Peyer's patch (tissue), 4 donors: ENCODE results near the genes ARHGEF26 and STRIT1.

GRCh38 chr3:154121131-154121547 is at the start of gene ARHGEF26:
Gene ARHGEF26 (plus strand): TSS chr3:154121390.
- PRO-cap: bidirectional peak, plus-strand start at chr3:154121378, minus-strand start at chr3:154121258
- RAMPAGE, long total RNA, 4 experiments: start-site peak on the plus strand in 3 of 4 experiments, at chr3:154121368-154121451 at its widest, 16 to 199 reads per replicate

GRCh38 chr3:154122452-154123635 is 1.7 kb downstream of the ARHGEF26 start:
- PRO-cap: unidirectional peak, minus-strand start at chr3:154122967
- RAMPAGE, long total RNA, 4 experiments: start-site peak on the plus strand in 2 of 4 experiments, at chr3:154122902-154122974 at its widest, 18 to 71 reads per replicate

DNA sequence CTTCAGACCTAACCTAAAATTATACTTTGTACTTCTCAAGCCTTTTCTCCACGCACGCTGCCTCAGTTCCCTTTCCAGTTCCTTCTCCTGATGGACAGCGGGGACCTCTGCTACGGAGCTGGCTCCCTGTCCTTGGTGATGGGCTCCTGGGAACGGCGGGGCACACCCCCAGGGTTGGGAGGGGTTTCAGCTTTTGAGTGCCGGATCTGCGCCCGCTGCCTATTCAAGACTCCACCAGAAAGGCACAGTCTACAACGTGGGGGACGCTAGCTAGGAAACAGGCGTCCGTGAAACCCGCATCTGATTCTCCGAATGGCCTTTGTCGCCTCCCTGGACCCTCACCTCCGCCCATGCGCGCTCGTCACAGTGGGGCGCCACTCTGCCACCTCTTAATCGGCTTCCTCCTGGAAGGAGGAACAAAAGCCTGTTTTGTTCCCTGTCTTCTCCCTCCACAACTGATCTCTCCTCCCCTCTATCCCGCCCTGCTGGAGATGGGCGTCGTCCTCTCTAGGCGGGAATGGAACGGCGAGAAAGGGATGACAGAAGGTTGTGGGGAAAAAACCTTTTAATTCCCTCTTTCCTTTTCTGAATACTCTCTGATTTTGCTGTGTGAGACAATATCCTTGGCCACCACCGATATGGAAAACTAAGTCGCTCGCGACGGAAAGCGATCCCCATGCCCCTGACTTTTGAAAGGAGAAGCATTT is 2.1 kb downstream of the GPR149 start:
- PRO-cap: no peak
- RAMPAGE, long total RNA, 4 experiments: no peak in any of the 4 experiments

DNA sequence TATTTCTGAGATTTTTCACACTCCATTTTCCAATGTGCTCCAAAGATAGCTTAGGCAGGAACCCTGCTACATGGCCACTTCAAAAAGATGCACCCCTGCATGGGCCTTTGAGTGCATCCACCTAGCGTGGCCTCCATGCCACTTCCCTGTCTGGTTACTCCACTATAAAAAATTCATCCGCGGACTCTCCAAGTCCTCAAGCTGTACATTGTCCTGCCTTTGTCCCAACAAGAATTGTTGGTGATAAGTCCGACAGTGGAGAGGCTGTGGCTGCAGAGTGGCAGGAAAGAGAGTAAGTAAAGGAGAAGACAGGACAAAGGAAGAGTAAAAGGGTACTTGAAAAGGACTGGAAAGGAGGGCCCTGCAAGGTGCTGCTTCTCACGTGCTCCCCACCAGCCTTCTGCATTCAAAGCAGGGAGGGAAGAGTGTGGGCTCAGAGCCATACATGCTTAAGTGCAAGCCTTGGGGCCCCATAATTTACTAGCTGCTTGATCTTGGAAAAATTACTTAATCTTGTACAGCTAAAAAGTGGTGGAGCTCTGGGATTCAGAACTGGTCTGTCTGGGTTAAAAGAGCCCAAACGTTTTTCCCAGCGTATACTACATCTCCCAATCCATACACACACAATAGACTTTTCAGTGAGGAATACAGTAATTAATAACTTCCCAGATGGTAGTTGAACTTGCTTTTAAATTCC is 29.8 kb downstream of the MME start:
- PRO-cap: no peak
- RAMPAGE, long total RNA, 4 experiments: no peak in any of the 4 experiments

- PRO-cap: no peak
- RAMPAGE, long total RNA, 4 experiments: no peak in any of the 4 experiments
Observed at GRCh38 chr3:155293616-155294028, at the start of gene STRIT1. Gene STRIT1 (minus strand): TSS chr3:155293683.

DNA sequence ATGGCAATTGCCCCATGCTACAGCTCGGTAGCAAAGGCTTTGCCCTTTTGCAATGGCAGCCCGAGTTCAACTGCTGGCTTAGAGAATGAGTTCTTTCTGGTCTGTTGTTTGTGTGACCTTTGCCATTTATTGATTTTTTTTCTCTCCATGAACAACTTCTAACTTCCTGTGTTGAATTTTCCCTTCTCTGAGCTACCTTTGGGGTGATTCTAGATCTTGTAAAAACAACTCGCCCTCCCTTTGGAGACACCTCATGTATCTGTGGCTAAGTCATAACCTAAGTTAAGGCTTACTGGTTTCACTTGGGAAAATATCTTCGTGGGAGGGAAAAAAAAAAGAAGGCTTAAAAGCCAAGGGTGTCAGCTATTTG is 139.2 kb downstream of the PLCH1 start:
- PRO-cap: no peak
- RAMPAGE, long total RNA, 4 experiments: no peak in any of the 4 experiments

DNA sequence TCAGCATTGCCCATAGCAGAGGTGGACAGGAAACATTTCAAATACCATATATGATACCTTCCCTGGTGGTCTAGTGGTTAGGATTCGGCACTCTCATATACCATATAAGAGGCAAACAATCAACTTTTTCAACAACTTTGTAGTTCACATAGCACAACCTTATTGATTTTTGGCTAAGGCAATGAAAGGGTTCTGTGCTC is 83.9 kb downstream of the PLCH1 start:
- PRO-cap: no peak
- RAMPAGE, long total RNA, 4 experiments: no peak in any of the 4 experiments

DNA sequence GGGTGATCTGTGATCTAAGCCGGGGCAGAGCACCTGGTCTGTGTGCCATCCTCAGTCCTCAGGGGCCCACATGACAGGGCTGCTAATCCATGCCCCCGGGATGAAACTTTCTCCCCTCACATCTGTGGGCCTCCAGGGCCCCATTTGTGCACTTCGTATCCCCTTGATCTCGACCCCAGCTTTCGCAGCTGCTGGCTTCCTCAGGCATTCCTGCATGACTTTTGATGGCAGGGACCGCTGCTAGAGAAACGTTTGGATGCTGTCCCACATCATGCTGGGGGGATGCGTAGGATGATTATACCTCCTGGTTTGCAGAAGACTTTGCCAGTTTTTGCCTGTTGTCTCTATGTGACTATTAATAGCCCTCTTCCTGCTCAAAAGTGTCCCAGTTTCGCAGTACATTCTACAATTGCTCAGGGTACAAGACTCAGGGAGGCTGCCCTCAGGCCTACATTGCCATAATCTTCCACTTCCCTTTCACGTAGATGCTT is 10.4 kb upstream of the KCNAB1 start:
- PRO-cap: no peak
- RAMPAGE, long total RNA, 4 experiments: no peak in any of the 4 experiments

DNA sequence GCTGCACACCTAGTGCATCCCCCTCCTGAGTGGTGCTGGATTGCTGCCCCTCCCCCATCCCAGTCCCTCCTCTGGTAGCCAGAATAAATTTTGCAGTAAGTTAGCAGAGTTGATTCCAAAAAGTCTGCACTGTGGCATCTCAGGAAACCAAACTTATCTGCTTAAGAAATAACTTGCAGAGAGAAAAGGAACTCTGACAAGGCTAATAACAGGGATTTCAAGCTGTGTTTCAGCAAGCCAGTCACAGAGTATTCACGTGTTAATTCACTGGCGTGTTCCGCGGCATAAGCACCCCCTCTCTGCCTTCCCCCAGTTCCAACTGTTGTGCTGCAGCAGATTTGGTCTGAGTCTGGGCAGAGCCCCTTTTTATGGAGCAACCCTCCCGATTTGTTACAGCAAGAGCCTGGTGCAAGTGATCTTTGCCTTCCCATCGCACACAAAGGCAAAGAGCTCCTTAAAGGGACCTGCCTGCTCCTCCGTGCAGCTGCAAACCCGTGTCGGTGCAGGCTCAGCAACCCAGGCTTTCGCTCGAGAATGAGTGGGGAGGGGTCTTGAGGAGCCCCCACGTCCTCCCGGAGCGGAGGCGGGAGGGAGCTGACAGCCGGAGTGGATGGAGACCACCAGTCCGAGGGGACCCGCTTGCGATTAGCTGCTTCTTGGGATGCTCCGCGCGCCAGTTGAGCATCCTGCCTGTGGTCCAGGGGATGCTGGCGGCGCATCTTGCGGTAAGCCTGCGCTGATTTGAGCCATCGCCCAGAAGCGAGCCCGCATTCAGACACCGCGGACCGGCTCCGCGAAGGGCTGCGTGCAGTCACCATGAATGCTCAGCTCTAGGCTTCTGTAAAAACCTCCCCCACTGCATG is 170.6 kb downstream of the KCNAB1 start:
- PRO-cap: no peak
- RAMPAGE, long total RNA, 4 experiments: no peak in any of the 4 experiments

DNA sequence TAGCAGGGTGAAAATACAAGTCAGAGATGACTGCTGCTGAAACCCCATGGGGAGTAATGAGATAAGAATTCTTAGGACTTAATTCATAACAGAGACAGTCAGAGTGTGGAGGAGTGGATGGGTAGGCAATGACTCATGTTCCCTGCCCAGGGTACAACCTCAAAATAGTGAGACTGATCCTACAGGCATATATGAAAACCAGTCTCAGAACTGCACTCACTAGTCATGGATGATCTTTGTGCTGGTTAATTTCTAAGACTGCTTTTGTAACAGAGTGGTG is 38.0 kb upstream of the LEKR1 start:
- PRO-cap: unidirectional peak, minus-strand start at position 221 of the sequence
- RAMPAGE, long total RNA, 4 experiments: no peak in any of the 4 experiments

DNA sequence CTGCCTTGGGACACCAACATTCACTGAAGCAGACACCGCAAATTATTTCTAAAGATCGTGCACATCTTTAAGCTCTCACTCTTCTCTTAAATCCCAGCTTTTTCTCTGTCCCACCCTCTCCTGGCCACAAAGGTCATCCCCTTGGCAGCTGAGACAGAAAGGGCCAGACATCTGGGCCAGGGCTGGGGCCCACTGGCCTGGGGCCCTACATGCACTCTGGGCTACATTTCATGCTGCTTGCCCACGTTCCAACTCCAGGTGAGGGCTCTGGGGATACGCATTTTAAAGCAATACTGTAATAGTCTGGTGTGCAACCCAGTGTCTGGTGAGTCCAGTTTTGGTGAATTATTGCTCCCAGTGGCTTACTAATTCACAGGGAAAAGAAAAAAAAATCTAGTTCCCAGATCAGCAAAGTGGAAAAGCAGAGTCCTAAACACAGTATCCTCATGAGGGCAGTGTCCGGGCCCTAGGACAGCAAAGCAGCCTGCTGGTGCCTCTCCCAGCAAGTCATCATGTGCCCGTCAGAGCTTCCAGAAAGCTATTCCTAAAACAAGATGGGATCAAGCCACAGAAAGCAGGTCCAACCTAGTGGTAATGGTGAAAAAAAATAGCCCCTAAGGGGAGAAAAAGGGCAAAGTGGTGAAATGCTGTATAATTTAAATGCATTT is 82.4 kb downstream of the CCNL1 start:
- PRO-cap: no peak
- RAMPAGE, long total RNA, 4 experiments: no peak in any of the 4 experiments

DNA sequence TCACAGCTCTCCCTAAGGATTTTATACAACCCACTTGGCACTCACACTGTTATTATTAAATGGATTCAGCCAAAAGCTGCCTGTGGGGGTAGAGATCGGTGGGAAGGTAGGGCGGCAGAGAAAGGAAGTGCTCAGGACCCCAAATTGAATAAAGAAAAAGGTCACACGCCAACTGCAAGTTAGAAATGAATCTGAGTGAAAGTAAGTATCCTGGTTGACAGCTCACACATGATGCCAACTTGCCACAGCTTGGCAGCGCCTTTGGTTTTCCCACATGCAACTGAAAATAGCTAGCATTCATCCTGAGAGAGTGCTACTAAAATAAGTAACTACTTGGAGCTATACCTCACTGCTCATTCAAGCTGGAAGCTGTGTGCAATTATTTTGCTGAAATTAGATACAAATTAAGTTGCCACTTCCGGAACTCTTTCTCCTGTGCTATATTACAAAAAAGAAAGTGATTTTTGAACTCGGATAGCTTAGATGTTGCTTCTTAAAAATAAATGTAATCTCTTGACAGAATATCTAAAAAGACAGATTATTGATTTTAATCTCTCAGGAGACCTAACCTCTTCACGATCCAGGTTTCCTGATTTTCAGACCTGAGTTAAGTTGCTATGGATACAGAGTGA is 73.5 kb downstream of the CCNL1 start:
- PRO-cap: no peak
- RAMPAGE, long total RNA, 4 experiments: no peak in any of the 4 experiments

DNA sequence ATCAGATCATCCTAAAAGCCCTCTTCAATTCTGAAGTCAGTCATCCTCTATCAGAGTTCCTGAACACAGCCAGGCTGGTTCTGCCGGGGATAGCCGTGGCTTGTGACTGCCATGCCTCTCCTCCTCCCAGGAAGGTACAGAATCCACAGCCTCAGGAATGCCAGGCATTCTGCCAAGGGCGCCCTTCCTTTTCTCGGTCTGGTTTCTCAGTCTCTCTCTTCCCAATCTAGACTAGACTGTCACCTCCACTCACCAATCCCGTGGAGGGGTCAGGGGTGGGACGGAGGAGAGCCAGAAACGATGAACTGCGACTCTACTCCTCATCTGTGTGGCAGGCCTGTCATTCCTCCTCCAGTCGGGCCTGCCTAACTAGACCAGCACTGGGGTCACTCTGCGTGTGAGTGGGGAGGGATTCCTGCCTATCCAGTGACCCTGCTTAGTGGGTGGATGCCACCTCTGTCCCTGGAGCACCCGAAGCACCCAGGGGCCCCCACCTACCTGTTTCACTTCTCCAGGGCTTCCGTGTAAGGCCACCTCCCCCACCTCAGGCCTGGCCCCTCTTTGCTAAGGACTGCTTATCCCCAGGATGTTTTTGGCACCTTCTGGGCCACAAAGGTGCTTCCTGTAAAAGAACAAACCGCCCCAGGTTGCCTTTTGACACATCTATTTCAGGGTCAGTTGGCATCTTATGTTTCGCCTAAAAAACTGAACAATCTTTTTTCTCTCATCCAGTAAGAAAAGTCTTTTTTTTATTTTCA is 30.8 kb downstream of the CCNL1 start:
- PRO-cap: bidirectional peak, plus-strand start at position 167 of the sequence, minus-strand start at position 136 of the sequence
- RAMPAGE, long total RNA, 4 experiments: no peak in any of the 4 experiments

GRCh38 chr3:157133540-157133992 is 26.4 kb downstream of the CCNL1 start:
- PRO-cap: no peak
- RAMPAGE, long total RNA, 4 experiments: no peak in any of the 4 experiments

DNA sequence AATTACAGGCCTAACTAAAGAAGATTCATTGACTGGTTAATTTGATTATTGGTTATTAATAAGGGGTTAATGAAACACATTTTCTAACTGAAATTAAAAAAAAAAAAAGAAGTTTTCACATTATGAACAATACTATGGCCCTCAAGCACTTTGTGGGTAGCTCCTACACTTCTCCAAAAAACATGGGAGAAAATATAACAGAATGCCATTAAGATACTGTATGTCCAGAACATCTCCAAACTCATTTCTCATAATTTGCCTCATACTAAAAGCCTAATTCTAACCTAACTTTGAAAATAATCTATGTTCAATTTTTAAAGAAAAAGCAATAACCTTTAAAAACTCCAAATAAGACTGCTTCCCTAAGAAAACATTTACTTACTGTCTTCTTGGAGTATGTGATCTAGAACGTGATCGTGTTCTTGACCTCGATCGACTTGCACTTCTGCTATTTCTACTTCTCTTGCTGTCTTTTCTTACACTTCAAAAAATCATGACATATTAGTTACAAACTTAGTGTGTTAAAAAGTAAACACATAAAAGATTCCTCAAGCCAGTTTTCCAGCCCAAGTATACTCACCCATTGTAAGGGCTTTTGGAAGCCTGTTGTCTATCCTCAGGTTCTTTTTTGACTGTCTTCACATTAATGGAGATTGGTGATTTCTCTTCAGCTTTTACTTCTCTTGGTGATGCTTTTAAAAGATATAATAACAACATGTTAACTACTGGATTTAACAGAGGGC is 10.9 kb downstream of the CCNL1 start:
- PRO-cap: no peak
- RAMPAGE, long total RNA, 4 experiments: no peak in any of the 4 experiments

DNA sequence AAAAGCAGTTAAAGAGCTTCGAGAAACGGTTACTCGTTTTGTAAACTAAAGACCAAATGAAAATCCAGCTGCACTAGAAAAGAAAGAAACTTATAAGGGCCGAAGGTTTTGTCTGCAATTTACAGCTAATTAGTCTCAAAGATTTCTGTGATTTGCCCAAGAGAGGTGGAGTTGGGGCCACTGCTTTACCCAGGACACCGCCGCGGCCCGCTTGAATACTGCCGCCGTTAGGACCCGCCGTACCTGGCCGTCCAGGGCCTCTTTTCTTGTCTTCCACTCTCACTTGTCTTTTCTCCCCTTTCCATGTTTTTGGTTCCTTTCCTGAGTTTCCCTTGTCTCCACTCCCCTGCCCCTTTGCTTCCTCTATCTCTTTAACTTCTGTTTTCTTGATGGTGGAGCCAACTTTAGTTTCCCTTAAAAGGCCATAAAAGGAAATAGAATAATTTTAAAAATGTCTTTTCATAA is 15.7 kb upstream of the CCNL1 start:
- PRO-cap: no peak
- RAMPAGE, long total RNA, 4 experiments: no peak in any of the 4 experiments

GRCh38 chr3:157176110-157176708 is 16.3 kb upstream of the CCNL1 start:
- PRO-cap: no peak
- RAMPAGE, long total RNA, 4 experiments: no peak in any of the 4 experiments

GRCh38 chr3:157335682-157336217 is 100.9 kb upstream of the PTX3 start:
- PRO-cap: no peak
- RAMPAGE, long total RNA, 4 experiments: no peak in any of the 4 experiments

GRCh38 chr3:157401609-157401930 is 35.1 kb upstream of the PTX3 start:
- PRO-cap: no peak
- RAMPAGE, long total RNA, 4 experiments: no peak in any of the 4 experiments

GRCh38 chr3:157442147-157443459 is 6.0 kb downstream of the PTX3 start:
- PRO-cap: no peak
- RAMPAGE, long total RNA, 4 experiments: no peak in any of the 4 experiments